K562 (cell line): ENCODE results near the genes MS4A6A, MS4A4E and MS4A10.

- RAMPAGE, long total RNA: no peak
- RRBS: no CpG with 5 or more reads among the region's 41 CpGs
PRO-cap:
- standard: unidirectional peak, plus-strand start at chr11:59754197; unidirectional peak, plus-strand start at chr11:59754562
- CoPRO, capped RNA only, 2 experiments: no peak in any of the 2 experiments
- CoPRO, capped and uncapped RNA, 2 experiments: no peak in any of the 2 experiments
- CoPRO, uncapped RNA only, 2 experiments: no peak in any of the 2 experiments
CAGE:
- cytosol, long polyA plus RNA: no peak
- long polyA plus RNA: no peak
- nucleolus, long total RNA: no peak
- nucleus, long polyA plus RNA: no peak
Measured at GRCh38 chr11:59753877-59754693, 1.1 kb upstream of the STX3 start.

DNA sequence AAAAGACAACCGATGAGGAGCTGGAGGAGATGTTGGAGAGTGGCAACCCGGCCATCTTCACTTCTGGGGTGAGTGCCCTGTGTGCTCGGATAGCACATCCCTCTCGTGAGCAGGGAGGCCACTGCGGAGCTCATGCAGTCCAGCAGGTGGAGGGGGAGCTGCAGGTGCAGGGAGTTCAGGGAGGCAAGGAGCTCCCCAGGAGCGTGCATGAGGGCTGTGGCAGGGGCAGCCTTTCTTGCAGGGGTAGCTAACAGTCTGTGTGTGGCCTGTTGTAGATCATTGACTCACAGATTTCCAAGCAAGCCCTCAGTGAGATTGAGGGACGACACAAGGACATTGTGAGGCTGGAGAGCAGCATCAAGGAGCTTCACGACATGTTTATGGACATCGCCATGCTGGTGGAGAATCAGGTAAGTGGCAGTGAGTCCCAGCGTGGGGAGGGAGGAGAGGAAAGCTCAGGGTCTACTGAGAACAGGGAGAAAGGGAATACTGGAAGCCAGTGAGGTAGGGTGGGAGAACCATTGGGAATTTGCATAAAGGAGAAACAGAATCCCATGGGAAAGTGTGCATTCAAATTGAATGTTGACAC lies 17.4 kb downstream of the MRPL16 start:
- RAMPAGE, long total RNA: no peak
- RRBS: no CpG with 5 or more reads among the region's 10 CpGs
PRO-cap:
- standard: no peak
- CoPRO, capped RNA only, 2 experiments: no peak in any of the 2 experiments
- CoPRO, capped and uncapped RNA, 2 experiments: no peak in any of the 2 experiments
- CoPRO, uncapped RNA only, 2 experiments: no peak in any of the 2 experiments
CAGE:
- cytosol, long polyA plus RNA: no peak
- long polyA plus RNA: no peak
- nucleolus, long total RNA: no peak
- nucleus, long polyA plus RNA: no peak

DNA sequence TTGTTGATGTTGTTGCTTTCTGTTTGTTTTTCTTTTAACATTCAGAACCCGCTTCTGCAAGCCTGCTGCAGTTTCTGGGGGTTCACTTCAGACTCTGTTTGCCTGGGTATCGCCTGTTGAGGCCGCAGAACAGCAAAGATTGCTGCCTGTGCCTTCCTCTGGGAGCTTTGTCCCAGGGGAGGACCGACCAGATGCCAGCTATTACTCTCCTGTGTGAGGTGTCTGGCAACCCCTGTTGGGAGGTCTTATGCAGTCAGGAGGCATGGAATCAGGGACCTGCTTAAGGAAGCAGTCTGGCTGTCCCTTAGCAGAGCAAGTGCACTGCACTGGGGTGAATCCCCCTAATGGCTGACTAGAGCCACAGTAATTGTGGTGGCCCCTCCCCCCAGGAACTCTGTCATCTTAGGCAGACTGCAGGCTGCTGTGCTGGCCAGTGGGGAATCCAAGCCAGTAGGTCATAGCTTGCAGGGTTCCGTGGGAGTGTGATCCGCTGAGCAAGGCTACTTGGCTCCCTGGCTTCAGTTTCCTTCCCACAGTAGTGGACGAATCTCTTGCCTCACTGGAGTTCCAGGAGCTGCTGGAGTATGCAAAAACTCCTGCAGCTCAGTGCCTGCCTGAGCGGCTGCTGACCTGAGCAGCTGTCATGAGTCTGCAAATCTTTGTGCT lies 13.0 kb downstream of the OOSP3 start:
- RAMPAGE, long total RNA: no peak
- RRBS: no CpG with 5 or more reads among the region's 8 CpGs
PRO-cap:
- standard: bidirectional peak, plus-strand start at position 458 of the sequence, minus-strand start at position 328 of the sequence
- CoPRO, capped RNA only, 2 experiments: peak in 1 of 2 experiments; most common plus-strand start position 458 of the sequence (in 1); most common minus-strand start position 328 of the sequence (in 1)
- CoPRO, capped and uncapped RNA, 2 experiments: peak in 1 of 2 experiments; most common plus-strand start position 458 of the sequence (in 1); most common minus-strand start position 328 of the sequence (in 1)
- CoPRO, uncapped RNA only, 2 experiments: no peak in any of the 2 experiments
CAGE:
- cytosol, long polyA plus RNA: no peak
- long polyA plus RNA: no peak
- nucleolus, long total RNA: no peak
- nucleus, long polyA plus RNA: no peak

GRCh38 chr11:60179875-60180747 lies 2.8 kb downstream of the MS4A6A start:
- RAMPAGE, long total RNA: no peak
- RRBS: no CpG with 5 or more reads among the region's 4 CpGs
PRO-cap:
- standard: no peak
- CoPRO, capped RNA only, 2 experiments: no peak in any of the 2 experiments
- CoPRO, capped and uncapped RNA, 2 experiments: no peak in any of the 2 experiments
- CoPRO, uncapped RNA only, 2 experiments: no peak in any of the 2 experiments
CAGE:
- cytosol, long polyA plus RNA: no peak
- long polyA plus RNA: no peak
- nucleolus, long total RNA: no peak
- nucleus, long polyA plus RNA: no peak

- RAMPAGE, long total RNA: no peak
- RRBS: no CpG with 5 or more reads among the region's 11 CpGs
PRO-cap:
- standard: no peak
- CoPRO, capped RNA only, 2 experiments: no peak in any of the 2 experiments
- CoPRO, capped and uncapped RNA, 2 experiments: no peak in any of the 2 experiments
- CoPRO, uncapped RNA only, 2 experiments: no peak in any of the 2 experiments
CAGE:
- cytosol, long polyA plus RNA: no peak
- long polyA plus RNA: no peak
- nucleolus, long total RNA: no peak
- nucleus, long polyA plus RNA: no peak
Measured at GRCh38 chr11:60182279-60183435, at the start of gene MS4A6A. Gene MS4A6A (minus strand): TSS chr11:60183083.

- RAMPAGE, long total RNA: no peak
- RRBS: no CpG with 5 or more reads among the region's 6 CpGs
PRO-cap:
- standard: no peak
- CoPRO, capped RNA only, 2 experiments: no peak in any of the 2 experiments
- CoPRO, capped and uncapped RNA, 2 experiments: no peak in any of the 2 experiments
- CoPRO, uncapped RNA only, 2 experiments: no peak in any of the 2 experiments
CAGE:
- cytosol, long polyA plus RNA: no peak
- long polyA plus RNA: no peak
- nucleolus, long total RNA: no peak
- nucleus, long polyA plus RNA: start-site peak on the minus strand at chr11:60243054-60243159, 84 and 12 reads in 2 replicates
Measured at GRCh38 chr11:60242590-60243354, at the start of gene MS4A4E. Gene MS4A4E (minus strand): TSS chr11:60243137.

DNA sequence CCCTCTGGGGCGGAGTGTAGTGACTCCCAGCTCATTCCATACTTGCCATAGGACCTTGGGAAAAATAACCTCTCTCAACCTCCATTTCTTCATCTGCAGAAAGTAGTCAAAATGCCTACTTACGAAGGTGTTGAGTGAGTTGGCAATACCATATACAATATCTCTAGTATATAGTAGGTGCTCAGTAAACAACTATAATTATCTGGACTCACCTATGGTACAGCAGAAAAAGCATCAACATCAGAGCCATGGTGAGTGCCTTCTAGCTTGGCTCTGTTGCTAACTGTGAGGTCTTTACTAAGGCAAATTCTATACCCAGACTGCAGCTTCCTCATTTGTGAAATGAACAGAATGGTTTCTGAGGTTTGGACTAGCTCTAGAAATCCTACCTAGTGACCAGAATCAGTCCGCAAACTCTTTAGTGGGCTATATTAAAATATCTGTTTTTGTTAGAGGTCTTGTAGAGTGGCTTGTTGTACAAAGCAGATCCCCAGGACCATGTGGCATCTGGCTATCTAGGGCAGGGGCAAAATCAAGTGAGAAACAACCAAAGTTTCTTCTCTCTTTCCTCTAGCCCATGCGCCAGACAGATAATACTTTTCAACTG lies 3.7 kb downstream of the MS4A1 start:
- RAMPAGE, long total RNA: no peak
- RRBS: no CpG with 5 or more reads among the region's 4 CpGs
PRO-cap:
- standard: no peak
- CoPRO, capped RNA only, 2 experiments: no peak in any of the 2 experiments
- CoPRO, capped and uncapped RNA, 2 experiments: no peak in any of the 2 experiments
- CoPRO, uncapped RNA only, 2 experiments: no peak in any of the 2 experiments
CAGE:
- cytosol, long polyA plus RNA: no peak
- long polyA plus RNA: no peak
- nucleolus, long total RNA: no peak
- nucleus, long polyA plus RNA: no peak

DNA sequence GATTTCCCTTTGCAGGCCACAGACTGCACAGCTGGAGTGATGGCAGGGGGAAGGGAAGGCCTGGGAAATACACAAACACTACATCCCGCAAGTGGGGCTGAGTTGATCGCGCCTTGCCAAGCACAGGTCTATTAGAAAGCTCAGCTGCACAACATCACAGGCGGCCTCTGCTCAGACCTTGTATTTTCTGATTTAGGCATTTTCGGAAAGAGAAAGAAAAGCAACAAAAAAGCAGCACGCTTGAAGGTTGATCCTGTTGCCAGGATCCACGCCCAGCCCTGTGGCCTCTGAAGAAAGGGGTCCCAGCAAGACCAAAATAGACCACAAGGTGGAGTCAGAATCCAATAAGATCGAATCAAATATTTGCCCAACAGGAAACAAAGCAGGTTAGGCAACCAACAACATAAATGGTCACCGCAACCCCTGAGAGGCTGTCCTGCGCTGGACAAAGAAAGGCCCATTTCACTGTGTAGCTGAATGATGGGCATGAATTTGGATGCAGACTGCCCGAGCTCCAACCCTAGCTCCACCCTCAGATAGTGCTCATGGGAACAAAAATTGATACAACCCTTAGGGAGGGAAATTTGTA lies 1.8 kb downstream of the MS4A8 start:
- RAMPAGE, long total RNA: no peak
- RRBS: no CpG with 5 or more reads among the region's 11 CpGs
PRO-cap:
- standard: no peak
- CoPRO, capped RNA only, 2 experiments: no peak in any of the 2 experiments
- CoPRO, capped and uncapped RNA, 2 experiments: no peak in any of the 2 experiments
- CoPRO, uncapped RNA only, 2 experiments: no peak in any of the 2 experiments
CAGE:
- cytosol, long polyA plus RNA: no peak
- long polyA plus RNA: no peak
- nucleolus, long total RNA: no peak
- nucleus, long polyA plus RNA: no peak

GRCh38 chr11:60784960-60785589 lies at the start of gene MS4A10:
Gene MS4A10 (plus strand): TSS chr11:60785333.
- RAMPAGE, long total RNA: no peak
- RRBS: 16% methylated on average over 4 of the region's 13 CpGs
PRO-cap:
- standard: no peak
- CoPRO, capped RNA only, 2 experiments: no peak in any of the 2 experiments
- CoPRO, capped and uncapped RNA, 2 experiments: no peak in any of the 2 experiments
- CoPRO, uncapped RNA only, 2 experiments: no peak in any of the 2 experiments
CAGE:
- cytosol, long polyA plus RNA: no peak
- long polyA plus RNA: no peak
- nucleolus, long total RNA: no peak
- nucleus, long polyA plus RNA: no peak

DNA sequence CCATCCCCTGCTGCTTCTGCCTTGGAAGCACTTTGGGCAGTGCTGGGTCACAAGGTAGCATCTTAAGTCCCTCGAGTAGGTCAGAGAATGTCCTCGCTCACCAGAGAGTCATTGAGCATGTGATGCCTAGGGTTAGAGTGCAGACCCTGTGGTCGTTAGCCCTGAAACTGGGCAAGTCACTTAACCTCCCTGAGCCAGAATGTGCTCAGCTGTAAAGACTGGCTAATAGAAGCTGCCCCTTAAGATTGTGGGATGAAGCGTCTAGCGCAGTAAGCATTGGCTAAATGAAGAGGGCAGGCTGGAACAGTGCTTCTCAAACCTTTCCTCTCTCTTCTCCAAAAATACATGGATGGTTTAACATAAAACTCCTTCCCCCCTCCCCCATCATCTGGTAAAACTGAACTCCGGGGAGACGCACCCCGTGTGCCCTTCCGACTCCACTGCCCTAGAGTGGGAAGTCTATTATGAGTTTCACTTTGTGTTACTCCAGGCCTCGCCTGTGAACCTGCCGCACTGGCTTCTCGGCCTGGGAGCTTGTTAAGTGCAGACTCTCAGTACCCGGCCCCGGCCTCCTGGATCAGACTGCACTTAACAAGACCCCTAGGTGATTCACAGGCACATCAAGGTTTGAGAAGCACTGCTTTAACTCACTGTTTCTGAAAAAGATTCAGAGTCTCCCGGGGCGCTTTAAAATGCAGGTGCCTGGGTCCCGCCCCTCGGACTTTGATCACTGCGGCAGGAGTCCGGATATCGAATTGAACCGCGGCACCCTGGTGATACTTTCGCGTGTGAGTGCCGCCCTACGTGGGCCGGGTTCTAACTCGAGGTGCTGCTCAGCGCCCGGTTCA lies 3.8 kb downstream of the PTGDR2 start:
- RAMPAGE, long total RNA: no peak
- RRBS: 97% methylated on average over 15 of the region's 31 CpGs
PRO-cap:
- standard: no peak
- CoPRO, capped RNA only, 2 experiments: no peak in any of the 2 experiments
- CoPRO, capped and uncapped RNA, 2 experiments: peak in 2 of 2 experiments; most common plus-strand start position 560 of the sequence (in 1); most common minus-strand start position 305 of the sequence (in 1)
- CoPRO, uncapped RNA only, 2 experiments: peak in 2 of 2 experiments; most common plus-strand start position 465 of the sequence (in 1); most common minus-strand start position 241 of the sequence (in 1)
CAGE:
- cytosol, long polyA plus RNA: no peak
- long polyA plus RNA: no peak
- nucleolus, long total RNA: no peak
- nucleus, long polyA plus RNA: no peak

DNA sequence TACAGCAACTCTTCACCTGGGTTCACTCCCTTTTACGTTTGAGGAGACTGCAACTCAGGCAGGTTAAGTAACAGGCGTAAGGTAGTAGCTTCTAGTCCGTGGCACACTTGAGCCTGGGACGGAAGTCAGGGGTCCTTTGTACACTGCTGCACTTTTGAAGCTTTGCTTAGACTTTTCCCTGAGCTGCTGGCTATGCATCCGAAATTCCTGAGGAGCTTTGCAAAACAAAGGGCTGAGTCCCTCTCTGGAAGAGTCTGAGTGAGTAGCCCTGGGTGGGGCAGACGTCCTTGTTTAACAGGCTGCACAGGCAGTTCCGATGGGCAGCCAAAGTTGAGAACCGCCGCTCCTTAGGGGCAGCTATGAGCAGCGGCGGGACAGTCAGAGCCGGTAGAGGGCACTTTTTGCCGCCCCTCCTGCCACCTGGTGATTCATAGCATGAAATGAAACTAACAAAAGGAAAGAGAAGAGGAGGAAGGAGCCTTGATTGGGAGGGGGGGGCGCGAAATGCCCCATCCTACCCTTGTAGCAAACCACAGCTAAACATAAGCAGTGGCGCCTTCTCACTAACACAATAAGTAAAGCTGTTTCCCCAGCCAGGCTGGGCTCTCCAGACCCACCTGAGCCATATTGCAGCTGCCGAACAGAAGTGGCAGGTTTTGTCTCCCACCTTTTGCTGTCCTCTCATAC lies 1.4 kb downstream of the TMEM109 start:
- RAMPAGE, long total RNA: no peak
- RRBS: no CpG with 5 or more reads among the region's 17 CpGs
PRO-cap:
- standard: no peak
- CoPRO, capped RNA only, 2 experiments: no peak in any of the 2 experiments
- CoPRO, capped and uncapped RNA, 2 experiments: no peak in any of the 2 experiments
- CoPRO, uncapped RNA only, 2 experiments: no peak in any of the 2 experiments
CAGE:
- cytosol, long polyA plus RNA: no peak
- long polyA plus RNA: no peak
- nucleolus, long total RNA: no peak
- nucleus, long polyA plus RNA: no peak

DNA sequence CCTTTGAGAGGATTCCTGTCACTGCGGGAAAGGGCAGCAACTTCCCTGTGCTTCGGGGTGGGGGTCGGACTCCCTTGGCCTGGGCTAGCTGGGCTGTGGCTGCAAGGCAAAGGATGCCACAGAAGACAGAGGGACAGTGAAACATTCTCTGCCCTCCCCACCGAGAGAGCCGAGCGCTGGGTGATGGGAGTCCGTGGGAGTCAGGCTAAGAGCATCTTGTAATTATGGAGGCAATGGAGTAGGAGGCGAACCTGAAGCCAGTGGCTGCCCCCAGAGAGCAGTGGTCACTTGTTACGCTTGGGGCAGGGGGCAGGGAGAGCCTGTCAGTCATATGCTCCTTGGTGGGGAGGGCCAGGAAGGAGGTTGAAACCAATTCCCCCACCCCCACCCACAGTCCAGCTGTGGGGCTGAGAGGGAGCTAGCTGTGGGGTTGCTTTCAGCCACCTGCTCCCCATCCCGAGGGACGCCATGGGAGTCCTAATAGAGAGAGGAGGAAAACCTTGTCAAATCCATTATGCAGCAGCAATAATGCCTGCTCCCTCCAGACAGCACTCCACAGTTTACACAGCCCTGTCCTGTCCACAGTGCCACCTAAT lies 1.1 kb downstream of the TMEM132A start:
- RAMPAGE, long total RNA: no peak
- RRBS: no CpG with 5 or more reads among the region's 11 CpGs
PRO-cap:
- standard: no peak
- CoPRO, capped RNA only, 2 experiments: no peak in any of the 2 experiments
- CoPRO, capped and uncapped RNA, 2 experiments: no peak in any of the 2 experiments
- CoPRO, uncapped RNA only, 2 experiments: no peak in any of the 2 experiments
CAGE:
- cytosol, long polyA plus RNA: no peak
- long polyA plus RNA: no peak
- nucleolus, long total RNA: no peak
- nucleus, long polyA plus RNA: no peak

DNA sequence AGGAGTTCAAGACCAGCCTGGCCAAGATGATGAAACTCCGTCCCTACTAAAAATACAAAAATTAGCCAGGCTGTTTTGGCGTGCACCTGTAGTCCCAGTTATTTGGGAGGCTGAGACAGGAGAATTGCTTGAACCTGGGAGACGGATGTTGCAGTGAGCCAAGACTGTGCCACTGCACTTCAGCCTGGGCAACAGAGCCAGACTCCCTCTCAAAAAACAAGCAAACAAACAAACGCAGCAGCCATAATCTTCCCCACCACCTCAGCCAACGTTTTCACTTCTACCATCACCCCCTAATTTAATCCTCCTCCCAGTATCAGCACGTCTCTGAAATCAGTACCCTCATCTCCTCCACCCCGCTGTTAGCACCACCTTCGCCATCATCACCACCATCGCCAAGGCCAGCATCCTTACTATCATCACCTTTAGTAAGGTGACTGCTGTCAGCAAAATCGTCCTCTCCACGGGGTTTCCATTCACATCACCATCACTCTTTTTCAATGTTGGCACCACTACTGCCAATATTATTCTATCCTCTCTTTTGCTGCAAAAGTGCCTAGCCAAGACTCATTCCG lies 7.9 kb downstream of the SLC15A3 start:
- RAMPAGE, long total RNA: no peak
- RRBS: no CpG with 5 or more reads among the region's 12 CpGs
PRO-cap:
- standard: no peak
- CoPRO, capped RNA only, 2 experiments: no peak in any of the 2 experiments
- CoPRO, capped and uncapped RNA, 2 experiments: no peak in any of the 2 experiments
- CoPRO, uncapped RNA only, 2 experiments: no peak in any of the 2 experiments
CAGE:
- cytosol, long polyA plus RNA: no peak
- long polyA plus RNA: no peak
- nucleolus, long total RNA: no peak
- nucleus, long polyA plus RNA: no peak

- RAMPAGE, long total RNA: no peak
- RRBS: 6% methylated on average over 2 of the region's 2 CpGs
PRO-cap:
- standard: no peak
- CoPRO, capped RNA only, 2 experiments: no peak in any of the 2 experiments
- CoPRO, capped and uncapped RNA, 2 experiments: no peak in any of the 2 experiments
- CoPRO, uncapped RNA only, 2 experiments: no peak in any of the 2 experiments
CAGE:
- cytosol, long polyA plus RNA: no peak
- long polyA plus RNA: no peak
- nucleolus, long total RNA: no peak
- nucleus, long polyA plus RNA: no peak
Measured at GRCh38 chr11:60952791-60952996, 718 bp upstream of the SLC15A3 start.

GRCh38 chr11:61006750-61007146 lies 35.3 kb downstream of the CD6 start:
- RAMPAGE, long total RNA: no peak
- RRBS: no CpG with 5 or more reads among the region's 3 CpGs
PRO-cap:
- standard: no peak
- CoPRO, capped RNA only, 2 experiments: no peak in any of the 2 experiments
- CoPRO, capped and uncapped RNA, 2 experiments: no peak in any of the 2 experiments
- CoPRO, uncapped RNA only, 2 experiments: no peak in any of the 2 experiments
CAGE:
- cytosol, long polyA plus RNA: no peak
- long polyA plus RNA: no peak
- nucleolus, long total RNA: no peak
- nucleus, long polyA plus RNA: no peak

DNA sequence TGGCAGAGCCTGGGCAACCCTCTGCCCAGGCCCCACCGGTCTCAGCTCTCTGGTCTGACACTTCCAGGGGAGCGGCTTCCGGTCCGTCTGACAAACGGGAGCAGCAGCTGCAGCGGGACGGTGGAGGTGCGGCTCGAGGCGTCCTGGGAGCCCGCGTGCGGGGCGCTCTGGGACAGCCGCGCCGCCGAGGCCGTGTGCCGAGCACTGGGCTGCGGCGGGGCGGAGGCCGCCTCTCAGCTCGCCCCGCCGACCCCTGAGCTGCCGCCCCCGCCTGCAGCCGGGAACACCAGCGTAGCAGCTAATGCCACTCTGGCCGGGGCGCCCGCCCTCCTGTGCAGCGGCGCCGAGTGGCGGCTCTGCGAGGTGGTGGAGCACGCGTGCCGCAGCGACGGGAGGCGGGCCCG lies 36.0 kb downstream of the CD6 start:
- RAMPAGE, long total RNA: no peak
- RRBS: 10% methylated on average over 2 of the region's 46 CpGs
PRO-cap:
- standard: no peak
- CoPRO, capped RNA only, 2 experiments: no peak in any of the 2 experiments
- CoPRO, capped and uncapped RNA, 2 experiments: no peak in any of the 2 experiments
- CoPRO, uncapped RNA only, 2 experiments: no peak in any of the 2 experiments
CAGE:
- cytosol, long polyA plus RNA: no peak
- long polyA plus RNA: no peak
- nucleolus, long total RNA: no peak
- nucleus, long polyA plus RNA: no peak

DNA sequence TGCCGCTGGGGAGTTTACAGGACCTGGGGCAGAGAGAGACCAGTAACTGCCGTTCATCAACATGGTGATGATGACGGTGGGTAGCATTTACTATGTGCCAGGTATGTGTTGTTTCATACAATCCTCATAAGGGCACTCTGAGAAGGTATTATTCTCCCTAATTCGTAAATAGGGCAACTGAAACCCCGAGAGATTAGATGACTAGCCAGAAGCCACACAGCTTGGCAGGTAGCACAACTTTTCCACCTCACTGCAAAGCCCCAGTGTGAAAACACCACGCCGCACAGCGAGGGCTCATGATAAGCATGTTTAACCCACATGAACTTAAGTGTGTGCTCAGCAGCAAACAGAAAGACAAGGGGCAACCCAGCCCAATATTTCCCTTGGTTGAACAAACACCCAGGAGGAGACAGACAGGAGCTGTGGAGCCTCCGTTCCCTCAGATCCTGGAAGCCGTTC lies 52.1 kb downstream of the CD6 start:
- RAMPAGE, long total RNA: no peak
- RRBS: no CpG with 5 or more reads among the region's 10 CpGs
PRO-cap:
- standard: no peak
- CoPRO, capped RNA only, 2 experiments: no peak in any of the 2 experiments
- CoPRO, capped and uncapped RNA, 2 experiments: no peak in any of the 2 experiments
- CoPRO, uncapped RNA only, 2 experiments: no peak in any of the 2 experiments
CAGE:
- cytosol, long polyA plus RNA: no peak
- long polyA plus RNA: no peak
- nucleolus, long total RNA: no peak
- nucleus, long polyA plus RNA: no peak